A549 (cell line): ENCODE data around the genes SEMA4A, TMEM79 and ARHGEF11.

GRCh38 chr1:156122847-156123590 lies 8.5 kb downstream of the LMNA start:
- PRO-cap = no peak
CAGE:
- cytosol, long polyA plus RNA = no peak
- long polyA plus RNA = no peak
- nucleus, long polyA plus RNA = no peak

DNA sequence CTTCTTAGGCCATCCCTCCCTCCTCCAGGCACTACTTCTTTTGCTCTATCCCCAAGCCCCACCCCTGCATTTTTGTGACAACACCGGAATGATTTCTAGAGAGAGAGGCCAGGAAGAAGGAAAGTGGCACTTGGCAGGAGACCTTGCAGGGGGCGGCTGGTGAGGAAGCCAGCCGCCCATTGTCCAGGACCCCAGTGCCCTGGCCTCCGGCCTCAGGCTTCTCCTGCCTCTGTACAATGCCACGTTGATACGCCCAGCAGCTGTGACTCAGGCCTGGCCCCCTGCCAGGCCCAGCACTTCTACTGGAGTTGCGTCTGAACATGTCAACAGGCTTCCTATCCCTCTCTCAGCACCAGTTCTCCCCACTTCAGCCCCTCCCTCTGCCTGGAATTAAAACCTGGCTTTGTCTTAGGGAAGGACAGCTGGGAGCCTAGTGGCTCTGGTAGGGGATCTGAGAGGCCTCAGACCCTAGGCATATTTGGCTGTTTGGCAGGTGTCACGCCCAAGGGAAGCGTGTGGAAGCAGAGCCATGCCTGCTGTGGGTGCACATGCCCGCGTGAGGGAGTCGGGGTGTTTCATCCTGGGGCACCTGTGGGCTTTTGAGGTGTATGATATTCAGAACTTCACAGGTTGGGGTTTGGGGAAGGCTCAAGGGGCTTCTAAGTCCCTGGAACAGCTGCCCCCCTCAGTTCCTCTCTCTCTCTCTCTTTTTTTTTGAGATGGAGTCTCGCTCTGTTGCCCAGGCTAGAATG lies 9.3 kb downstream of the LMNA start:
- PRO-cap = bidirectional peak, plus-strand start at position 406 of the sequence, minus-strand start at position 233 of the sequence
CAGE:
- cytosol, long polyA plus RNA = no peak
- long polyA plus RNA = no peak
- nucleus, long polyA plus RNA = no peak

GRCh38 chr1:156135786-156136744 lies 17.3 kb upstream of the SEMA4A start:
- PRO-cap = no peak
CAGE:
- cytosol, long polyA plus RNA = start-site peak on the plus strand at chr1:156135976-156136119, 153 and 206 reads in 2 replicates; start-site peak on the plus strand at chr1:156136213-156136294, 163 and 102 reads in 2 replicates
- long polyA plus RNA = no peak
- nucleus, long polyA plus RNA = start-site peak on the plus strand at chr1:156135985-156136400, 435 and 816 reads in 2 replicates

- PRO-cap = no peak
CAGE:
- cytosol, long polyA plus RNA = no peak
- long polyA plus RNA = no peak
- nucleus, long polyA plus RNA = no peak
These were observed at the start of gene SEMA4A for GRCh38 chr1:156153206-156153997. Gene SEMA4A, plus strand, starts transcription at chr1:156153585.

- PRO-cap = unidirectional peak, plus-strand start at chr1:156284325
CAGE:
- cytosol, long polyA plus RNA = no peak
- long polyA plus RNA = no peak
- nucleus, long polyA plus RNA = no peak
These were observed at the start of gene TMEM79 for GRCh38 chr1:156283749-156284612. Gene TMEM79, plus strand, starts transcription at chr1:156284325.

- PRO-cap = no peak
CAGE:
- cytosol, long polyA plus RNA = no peak
- long polyA plus RNA = no peak
- nucleus, long polyA plus RNA = no peak
These were observed 64.4 kb downstream of the MEF2D start for GRCh38 chr1:156436115-156436726.

- PRO-cap = no peak
CAGE:
- cytosol, long polyA plus RNA = no peak
- long polyA plus RNA = no peak
- nucleus, long polyA plus RNA = no peak
These were observed 63.8 kb downstream of the MEF2D start for GRCh38 chr1:156436790-156437102.

- PRO-cap = no peak
CAGE:
- cytosol, long polyA plus RNA = no peak
- long polyA plus RNA = no peak
- nucleus, long polyA plus RNA = no peak
These were observed 20.5 kb downstream of the MEF2D start for GRCh38 chr1:156479911-156480554.

DNA sequence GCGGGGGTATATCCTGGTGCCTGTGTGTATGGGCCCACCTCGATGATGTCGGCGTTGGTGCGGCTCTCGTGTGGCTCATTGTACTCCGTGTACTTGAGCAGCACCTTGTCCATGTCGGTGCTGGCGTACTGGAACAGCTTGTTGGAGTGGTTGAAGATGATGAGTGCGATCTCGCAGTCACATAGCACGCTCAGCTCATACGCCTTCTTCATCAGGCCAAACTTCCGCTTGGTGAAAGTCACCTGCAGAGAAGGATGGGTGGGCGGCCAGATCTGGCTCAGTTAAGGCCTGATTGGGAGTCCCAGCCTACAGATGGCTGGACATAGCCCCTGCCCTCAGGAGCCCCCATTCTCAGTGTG lies 18.2 kb downstream of the MEF2D start:
- PRO-cap = no peak
CAGE:
- cytosol, long polyA plus RNA = no peak
- long polyA plus RNA = no peak
- nucleus, long polyA plus RNA = no peak

- PRO-cap = no peak
CAGE:
- cytosol, long polyA plus RNA = no peak
- long polyA plus RNA = no peak
- nucleus, long polyA plus RNA = no peak
These were observed 1.4 kb downstream of the NAXE start for GRCh38 chr1:156592576-156593765.

DNA sequence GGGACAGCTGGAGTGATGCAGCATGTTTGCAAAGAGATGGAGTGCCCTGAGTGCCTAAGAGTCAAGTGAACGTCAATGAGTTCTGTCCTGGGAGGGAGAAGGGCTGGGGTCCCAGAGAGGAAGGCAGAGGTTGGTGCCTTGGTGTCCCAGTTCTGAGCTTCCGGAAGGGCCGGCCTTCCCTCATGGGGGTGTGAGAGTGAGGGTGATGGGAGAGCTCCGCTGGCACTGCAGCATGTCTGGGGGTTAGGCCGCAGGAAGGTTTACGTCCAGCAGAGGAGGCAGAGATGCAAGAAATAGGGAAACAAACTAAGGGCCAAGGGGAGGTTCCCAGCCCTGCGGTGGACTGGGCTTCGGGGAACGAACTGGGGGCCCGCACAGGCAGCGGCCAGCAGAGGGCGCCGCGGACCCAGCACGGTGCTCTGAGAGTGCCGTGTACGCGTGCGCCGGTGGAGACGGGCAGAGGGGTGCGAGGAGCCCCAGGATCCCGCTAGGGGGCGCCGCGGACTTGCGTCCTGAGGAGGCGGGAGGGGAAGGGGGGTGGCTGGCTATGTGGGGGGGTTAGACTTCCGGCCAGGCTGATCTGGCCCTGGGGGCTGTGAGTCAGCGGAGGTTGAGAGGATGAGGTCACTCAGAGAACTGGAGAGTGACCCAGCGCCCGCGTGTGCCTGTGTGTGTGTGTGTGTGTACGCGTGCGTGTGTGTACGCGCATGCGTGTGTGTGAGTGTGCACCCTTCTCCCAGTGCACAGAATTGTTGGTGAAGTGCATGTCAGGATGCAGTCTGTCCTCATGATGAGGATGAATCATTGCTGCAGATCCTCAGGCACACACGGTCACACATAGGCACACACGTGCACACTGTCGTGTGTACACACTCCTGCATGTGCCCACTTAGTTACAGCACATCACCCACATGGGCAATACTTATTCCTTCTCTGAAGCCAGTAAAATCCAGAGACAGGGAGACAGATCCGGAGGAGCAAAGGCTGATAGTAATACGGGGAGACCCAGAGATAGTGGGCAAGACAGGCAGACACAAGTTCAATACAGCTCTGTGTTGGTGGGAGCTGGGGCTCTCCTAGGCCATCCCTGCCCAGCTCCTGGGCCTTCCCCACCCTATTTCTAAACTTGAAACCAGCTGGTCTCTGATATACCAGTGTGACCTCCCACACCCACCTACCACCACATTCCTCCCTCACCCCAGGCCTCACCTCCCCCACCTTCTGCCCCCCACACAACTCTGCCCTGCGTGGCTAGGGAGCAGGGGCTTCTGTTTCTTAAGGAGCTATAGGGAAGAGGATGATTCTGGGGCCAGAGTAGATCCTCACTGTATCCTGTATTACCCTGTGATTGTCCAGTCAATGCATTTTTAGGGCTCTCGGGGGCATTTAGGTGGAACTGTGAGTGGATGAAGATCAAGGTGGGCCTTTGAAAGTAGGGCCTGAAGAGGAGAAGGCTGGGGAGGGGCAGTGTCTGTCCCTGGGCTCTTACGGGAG lies 16.9 kb downstream of the NES start:
- PRO-cap = no peak
CAGE:
- cytosol, long polyA plus RNA = no peak
- long polyA plus RNA = no peak
- nucleus, long polyA plus RNA = no peak

DNA sequence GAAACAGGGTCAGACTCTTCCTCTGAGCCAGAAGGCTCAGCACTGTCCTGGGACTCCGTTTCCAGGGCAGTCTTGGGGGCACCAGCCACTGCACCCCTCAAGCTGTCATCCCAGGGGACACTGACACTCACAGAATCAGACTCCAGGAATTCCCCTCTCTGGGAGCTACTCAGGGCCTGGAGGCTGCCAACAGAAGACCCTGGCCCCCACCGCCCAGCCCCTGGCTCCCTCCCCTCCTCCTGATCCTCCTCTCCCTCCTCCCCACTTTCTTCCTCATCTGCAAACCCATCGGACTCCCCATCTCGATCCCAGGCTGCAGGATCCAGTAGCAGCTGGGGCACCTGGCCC lies 7.6 kb downstream of the NES start:
- PRO-cap = no peak
CAGE:
- cytosol, long polyA plus RNA = no peak
- long polyA plus RNA = no peak
- nucleus, long polyA plus RNA = no peak

DNA sequence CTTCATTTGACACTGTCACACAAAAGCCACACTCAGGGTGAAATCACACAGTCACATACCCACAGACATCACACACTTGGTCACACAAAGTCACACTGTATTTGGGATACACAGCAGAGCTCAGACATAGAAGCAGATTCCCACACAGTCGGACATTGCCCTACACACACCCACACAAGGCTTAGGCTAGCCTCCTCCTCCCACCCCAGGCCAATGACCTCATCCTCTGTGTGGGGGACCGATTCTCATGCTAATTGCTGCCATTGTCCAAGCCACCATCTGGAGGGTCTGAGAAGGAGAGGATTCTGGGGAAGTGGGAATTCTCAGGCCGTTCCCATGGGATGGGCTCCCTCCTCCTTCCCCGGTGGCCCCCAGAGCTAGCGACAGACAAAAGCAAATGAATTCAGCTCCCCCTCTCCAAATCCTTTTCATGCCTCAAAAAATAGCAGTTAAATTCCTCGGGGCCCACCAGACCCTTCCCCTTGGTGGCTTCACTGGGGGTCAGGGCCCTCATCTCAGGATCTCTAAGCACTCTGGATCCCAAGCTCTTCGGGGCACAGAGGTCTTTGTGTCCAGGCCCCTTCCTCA lies 3.5 kb downstream of the NES start:
- PRO-cap = no peak
CAGE:
- cytosol, long polyA plus RNA = no peak
- long polyA plus RNA = no peak
- nucleus, long polyA plus RNA = no peak

GRCh38 chr1:156676282-156676545 lies 993 bp downstream of the NES start:
- PRO-cap = no peak
CAGE:
- cytosol, long polyA plus RNA = no peak
- long polyA plus RNA = no peak
- nucleus, long polyA plus RNA = no peak

DNA sequence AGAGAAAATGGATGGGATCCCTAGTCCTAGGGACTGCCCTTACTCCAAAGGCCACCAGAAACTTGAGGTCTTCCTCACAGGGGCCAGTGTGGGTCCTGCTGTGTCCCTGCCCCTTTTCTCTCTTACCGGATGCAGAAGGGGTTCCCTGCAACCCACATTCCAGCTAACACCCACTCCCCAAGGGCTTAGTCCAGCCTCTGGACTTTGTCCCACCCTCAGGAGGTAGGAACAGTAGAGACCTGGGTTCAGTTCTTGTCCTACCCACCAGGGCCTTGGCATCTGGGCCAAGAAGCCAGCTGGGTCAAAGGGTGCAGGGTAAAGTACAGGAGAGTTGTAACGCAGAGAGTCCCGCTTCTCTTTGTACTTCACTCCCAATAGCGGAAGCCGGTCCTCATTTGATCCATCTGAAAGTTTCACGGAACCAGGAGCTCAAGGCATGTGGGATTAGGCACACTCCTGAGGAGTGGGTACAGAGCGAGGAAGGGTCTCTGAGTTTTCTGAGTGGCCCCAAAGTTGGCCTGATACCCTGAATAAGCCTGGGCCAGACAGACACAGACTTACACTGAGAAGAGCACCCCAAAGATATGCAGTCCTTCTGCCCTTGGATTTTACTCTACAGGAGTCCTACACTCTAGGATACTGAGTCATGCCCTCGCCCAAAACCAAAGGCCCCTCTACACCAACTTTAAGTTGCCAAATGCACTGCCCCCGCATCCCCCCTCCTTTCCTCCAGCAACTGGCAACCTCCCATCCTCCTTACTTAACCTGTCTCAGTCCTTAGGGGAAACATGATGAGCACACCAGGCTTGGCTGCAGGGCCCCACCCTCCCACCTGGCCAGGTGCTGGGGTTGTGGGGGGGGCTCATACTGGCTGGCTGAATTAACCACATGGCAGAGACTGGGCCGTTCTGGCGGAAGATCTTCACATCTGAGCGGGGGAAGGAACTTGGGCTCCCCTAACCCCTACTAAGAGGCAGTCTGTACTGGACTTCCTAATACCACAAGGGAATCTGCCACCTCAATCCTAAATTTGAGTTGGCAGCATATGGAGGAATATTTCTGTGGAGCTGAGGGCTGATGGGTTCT lies 1.5 kb downstream of the HDGF start:
- PRO-cap = unidirectional peak, plus-strand start at position 304 of the sequence
CAGE:
- cytosol, long polyA plus RNA = no peak
- long polyA plus RNA = no peak
- nucleus, long polyA plus RNA = no peak

- PRO-cap = no peak
CAGE:
- cytosol, long polyA plus RNA = no peak
- long polyA plus RNA = no peak
- nucleus, long polyA plus RNA = no peak
These were observed 3.5 kb downstream of the PRCC start for GRCh38 chr1:156770580-156771461.

GRCh38 chr1:156794344-156794975 lies 22.2 kb downstream of the SH2D2A start:
- PRO-cap = no peak
CAGE:
- cytosol, long polyA plus RNA = no peak
- long polyA plus RNA = no peak
- nucleus, long polyA plus RNA = no peak

GRCh38 chr1:156852143-156852681 lies 6.7 kb downstream of the INSRR start:
- PRO-cap = no peak
CAGE:
- cytosol, long polyA plus RNA = no peak
- long polyA plus RNA = no peak
- nucleus, long polyA plus RNA = no peak

- PRO-cap = no peak
CAGE:
- cytosol, long polyA plus RNA = no peak
- long polyA plus RNA = no peak
- nucleus, long polyA plus RNA = no peak
These were observed 1.1 kb downstream of the ARHGEF11 start for GRCh38 chr1:157044232-157044974.

DNA sequence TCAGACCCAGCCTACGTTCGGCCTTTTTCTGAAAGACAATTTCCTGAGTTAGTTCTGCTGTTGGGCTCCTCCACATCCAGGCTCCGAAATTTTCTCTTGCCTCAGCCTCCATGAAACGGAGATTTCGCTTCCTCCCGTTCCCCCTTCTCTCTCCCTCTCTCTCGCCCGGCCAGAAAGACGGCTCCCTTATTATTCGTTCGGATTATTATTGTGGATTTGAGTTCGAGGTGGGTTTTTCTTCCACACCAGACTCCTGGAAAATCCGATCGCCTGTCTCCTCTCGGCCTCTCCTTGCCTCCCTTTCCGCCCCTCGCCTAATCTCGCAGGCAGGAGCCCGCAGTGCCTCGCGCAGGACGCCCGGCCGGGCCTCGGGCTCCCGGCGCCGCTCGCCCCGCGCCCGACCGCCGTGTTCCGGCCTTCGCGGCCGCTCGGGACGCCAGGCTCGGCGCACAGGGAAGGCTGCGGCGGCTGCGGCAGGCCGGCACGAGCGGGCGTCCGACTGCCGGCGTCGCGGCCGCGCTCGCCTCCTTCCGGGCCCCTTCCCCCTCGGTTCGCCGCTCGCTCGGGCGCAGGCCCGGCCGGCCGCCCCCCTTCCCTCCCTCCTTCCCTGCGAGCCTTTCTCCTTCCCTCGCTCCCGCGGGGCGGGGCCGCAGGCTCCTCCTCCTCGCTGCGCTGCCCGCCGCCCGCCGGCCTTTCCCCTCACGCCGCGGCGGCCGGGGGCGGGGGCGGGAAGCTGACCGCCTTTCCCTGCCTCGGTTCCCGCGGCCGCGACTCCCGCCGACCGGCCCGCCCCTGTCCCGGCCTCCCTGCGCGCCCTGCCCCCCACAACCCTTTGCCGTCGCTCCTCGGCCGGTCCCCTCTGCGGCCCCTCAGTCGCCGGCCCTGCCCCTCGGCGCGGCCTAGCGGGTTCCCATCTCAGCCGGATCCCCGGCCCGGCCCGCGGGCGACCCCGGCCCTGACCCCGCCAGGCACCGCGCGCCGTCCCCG lies at the start of gene ARHGEF11:
Gene ARHGEF11, minus strand, starts transcription at position 501 of the 987 bp plus-strand sequence.
- PRO-cap = bidirectional peak, plus-strand start at position 701 of the sequence, minus-strand start at position 586 of the sequence
CAGE:
- cytosol, long polyA plus RNA = no peak
- long polyA plus RNA = no peak
- nucleus, long polyA plus RNA = no peak